Thoracic aorta endothelial cell (primary cell): ENCODE data around the gene SLC25A47.

GRCh38 chr14:100158848-100159372, 535 bp downstream of the DEGS2 start:
- CAGE, long polyA plus RNA: no peak

GRCh38 chr14:100159956-100160490, 578 bp upstream of the DEGS2 start:
- CAGE, long polyA plus RNA: no peak

DNA sequence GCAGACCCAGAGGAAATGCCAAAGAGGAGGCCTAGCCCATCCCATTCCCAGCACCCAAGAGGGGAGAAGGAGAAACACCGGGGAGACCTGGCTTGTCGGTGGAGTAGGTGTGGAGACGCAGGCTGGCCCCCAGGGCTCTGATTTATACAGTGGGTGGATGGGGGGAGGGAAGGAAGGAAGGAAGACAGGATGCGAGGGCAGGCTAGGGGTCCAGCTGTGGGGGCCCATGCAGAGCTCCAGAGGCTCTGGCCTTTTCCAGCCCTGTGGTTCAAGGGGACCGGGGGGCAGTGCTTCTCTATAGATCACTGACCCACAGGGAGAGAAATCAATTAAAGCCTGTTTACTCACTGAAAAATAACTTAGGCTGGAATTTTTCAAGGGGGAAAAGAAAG, 16.2 kb upstream of the YY1 start:
- CAGE, long polyA plus RNA: no peak

- CAGE, long polyA plus RNA: no peak
Observed at GRCh38 chr14:100309137-100309673, 3.0 kb upstream of the SLC25A29 start.

GRCh38 chr14:100322923-100323536, at the start of gene SLC25A47:
Gene SLC25A47, plus strand, starts transcription at chr14:100323339.
- CAGE, long polyA plus RNA: no peak

GRCh38 chr14:100332662-100333756, 9.9 kb downstream of the SLC25A47 start:
- CAGE, long polyA plus RNA: no peak

DNA sequence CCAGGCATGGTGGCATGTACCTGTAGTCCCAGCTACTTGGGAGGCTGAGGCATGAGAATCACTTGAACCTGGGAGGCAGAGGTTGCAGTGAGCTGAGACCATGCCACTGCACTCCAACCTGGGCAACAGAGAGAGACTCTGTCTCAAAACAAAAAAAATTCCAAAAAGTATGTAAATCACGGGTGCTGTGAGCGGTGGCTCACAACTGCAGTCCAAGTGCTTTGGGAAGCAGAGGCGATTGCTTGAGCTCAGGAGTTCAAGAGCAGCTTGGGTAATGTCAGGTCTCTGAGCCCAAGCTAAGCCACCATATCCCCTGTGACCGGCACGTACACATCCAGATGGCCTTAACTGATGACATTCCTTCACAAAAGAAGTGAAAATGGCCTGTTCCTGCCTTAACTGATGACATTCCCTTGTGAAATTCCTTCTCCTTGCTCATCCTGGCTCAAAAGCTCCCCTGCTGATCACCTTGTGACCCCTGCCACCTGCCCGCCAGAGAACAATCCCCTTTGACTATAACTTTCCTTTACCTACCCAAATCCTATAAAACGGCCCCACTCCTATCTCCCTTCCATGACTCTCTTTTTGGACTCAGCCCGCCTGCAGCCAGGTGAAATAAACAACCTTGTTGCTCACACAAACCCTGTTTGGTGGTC, 3.4 kb downstream of the WARS1 start:
- CAGE, long polyA plus RNA: no peak

DNA sequence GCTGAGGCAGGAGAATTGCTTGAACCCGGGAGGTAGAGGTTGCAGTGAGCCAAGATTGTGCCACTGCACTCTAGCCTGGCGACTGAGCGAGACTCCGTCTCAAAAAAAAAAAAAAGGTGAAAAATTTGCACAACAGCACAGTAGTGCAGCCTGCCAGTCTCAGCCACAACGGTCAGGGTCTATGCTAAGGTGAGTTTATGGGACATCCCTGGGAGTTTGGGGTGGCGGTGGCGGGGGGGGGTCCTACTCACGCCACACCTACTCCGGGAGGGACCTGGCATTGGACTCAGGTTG, 42.2 kb downstream of the WDR25 start:
- CAGE, long polyA plus RNA: no peak

GRCh38 chr14:100476389-100476805, 100.1 kb downstream of the WDR25 start:
- CAGE, long polyA plus RNA: no peak

DNA sequence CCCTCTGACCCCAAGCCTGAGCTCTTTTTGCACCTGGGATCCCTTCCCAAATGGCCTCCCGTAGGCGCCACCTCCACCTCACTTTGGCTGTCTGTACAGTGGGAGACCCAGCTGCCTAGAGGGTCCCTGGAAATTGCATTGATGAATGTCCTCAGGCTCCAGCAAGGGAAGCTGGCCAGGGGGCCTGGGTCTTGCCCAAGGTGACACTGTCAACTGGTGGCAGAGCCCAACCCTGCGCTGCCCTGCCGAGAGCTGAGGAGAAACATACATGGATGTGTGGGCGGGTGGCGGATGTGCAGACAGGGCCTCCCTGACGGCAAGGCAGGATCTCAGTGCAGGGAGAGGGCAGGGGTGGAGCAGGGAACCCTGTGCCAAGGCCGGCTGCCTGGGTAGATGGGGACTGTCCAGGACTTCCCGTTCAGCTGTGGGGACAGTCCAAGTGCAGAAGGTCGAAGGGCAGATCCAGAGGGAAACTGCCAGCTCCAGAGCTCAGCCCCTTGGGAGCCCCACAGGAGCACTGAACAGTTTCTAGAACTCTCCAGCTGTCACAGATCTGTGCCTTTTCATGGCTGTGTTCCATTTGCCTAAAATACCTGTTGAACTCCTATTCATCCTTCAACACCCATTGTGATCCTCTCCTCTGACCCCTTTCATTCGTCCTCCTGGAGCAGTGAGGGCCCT, 53.1 kb downstream of the BEGAIN start:
- CAGE, long polyA plus RNA: no peak

DNA sequence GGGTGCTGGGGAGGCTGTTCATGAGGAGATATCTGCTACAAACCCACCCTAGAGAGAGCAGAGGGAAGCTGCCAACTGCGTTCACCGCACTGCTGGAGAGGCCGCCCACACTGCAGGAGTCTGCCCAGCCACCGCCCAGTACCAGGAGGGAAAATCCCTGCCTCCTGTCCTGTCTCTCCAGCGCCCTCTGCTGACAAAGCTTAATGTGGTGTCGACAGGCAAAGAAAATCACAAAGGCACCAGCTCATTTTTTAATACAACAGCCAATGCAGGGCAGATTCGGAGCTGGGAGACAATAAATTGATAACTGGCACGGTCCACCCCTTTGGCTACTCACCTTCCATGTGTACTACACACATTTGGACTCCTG, 58.5 kb upstream of the BEGAIN start:
- CAGE, long polyA plus RNA: no peak

- CAGE, long polyA plus RNA: no peak
Observed at GRCh38 chr14:100708035-100708725, 18.5 kb upstream of the DLK1 start.

- CAGE, long polyA plus RNA: no peak
Observed at GRCh38 chr14:100709770-100710257, 16.9 kb upstream of the DLK1 start.

- CAGE, long polyA plus RNA: no peak
Observed at GRCh38 chr14:100811512-100811876, 84.8 kb downstream of the DLK1 start.

GRCh38 chr14:100830395-100831037, 73.0 kb downstream of the RTL1 start:
- CAGE, long polyA plus RNA: no peak

DNA sequence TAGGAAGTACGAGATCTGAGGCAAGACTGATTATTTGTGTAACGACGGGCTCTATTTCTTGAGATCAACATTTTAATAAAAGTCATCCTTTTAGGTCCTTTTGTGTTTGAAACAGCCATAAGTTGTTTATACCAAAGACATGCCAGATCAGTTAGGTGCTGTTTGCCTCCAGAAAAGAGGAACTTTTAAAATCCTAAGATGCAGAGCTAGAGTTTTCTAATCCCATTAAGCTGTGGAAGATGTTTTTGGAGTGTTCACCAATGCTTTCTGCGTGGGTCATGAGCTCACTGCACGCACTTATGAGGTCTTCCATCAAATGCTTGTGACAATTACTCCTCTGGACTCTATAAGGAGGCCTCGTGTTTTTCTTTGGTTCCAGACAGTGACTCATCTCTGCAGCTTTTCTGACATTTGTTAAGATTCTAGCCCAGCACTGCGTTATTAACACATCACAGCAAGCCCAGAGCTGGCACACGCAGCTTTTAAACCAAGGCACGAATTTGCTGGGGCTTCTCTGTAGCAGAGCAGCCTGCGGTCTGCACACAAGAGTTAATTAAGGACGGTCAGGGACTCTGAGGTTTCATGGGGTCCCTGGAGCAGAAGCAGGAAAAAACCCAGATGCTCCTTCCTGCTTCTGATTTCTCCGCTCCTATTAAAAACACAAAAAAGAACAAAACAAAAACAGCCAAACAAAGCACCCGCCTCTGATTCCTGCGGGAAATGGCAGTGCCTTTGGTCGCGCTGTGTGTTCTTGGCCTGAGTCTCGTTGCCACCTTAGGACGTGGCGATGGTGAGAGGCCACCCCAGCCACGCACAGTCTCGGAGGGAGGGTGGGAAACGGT, 60.7 kb downstream of the RTL1 start:
- CAGE, long polyA plus RNA: no peak

DNA sequence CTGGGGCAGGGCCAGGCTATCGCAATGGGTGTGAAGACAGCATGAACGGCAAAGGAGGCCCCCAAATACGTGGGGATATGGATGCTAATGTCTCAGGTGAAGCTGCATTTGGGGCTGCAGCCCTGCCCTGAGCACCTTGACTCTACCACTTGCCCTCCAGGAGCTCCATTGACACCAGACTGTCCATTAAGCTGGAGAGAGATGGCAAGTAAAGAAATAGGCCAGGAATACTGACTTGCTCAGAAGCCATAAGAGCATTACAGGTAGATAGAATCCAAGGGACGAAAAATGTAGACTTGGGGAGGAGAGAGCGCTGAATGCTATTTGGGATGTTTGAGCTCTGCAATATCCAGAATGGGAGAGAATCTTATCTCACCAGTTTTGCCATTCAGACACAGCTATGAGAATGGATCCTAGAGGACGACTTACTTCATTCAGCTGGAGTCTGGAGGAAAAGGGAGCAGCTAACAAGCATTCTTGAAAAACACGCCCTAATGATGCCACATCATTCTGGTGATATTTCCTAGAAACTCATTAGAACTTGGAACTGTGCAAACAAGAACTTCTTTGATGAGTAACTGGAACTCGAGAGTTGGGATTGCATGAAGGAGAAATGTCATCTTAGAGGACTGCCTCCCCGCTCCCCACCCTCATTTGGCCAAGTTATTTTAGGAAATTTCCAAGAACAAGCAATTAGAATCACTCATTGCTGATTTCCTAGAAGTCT, 38.8 kb downstream of the RTL1 start:
- CAGE, long polyA plus RNA: no peak

DNA sequence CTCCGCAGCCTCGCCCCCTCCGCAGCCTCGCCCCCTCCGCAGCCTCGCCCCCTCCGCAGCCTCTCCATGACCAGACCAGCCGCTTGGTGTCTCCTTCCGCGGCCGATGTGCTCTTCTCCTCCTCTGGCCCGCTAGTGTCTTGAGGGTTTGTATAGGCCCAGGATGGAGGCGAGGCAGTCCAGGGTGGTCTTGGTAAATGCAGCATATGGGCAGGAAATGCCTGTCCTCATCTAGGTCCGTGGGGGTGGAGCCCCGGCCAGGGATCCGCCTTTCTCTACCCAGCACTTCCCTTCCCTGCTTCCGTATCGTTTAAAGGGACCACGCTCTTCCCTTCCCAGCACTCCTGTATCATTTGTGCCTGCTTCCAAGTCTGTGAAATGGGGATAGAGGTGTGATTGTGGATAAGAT, 326.6 kb upstream of the RTL1 start:
- CAGE, long polyA plus RNA: no peak

DNA sequence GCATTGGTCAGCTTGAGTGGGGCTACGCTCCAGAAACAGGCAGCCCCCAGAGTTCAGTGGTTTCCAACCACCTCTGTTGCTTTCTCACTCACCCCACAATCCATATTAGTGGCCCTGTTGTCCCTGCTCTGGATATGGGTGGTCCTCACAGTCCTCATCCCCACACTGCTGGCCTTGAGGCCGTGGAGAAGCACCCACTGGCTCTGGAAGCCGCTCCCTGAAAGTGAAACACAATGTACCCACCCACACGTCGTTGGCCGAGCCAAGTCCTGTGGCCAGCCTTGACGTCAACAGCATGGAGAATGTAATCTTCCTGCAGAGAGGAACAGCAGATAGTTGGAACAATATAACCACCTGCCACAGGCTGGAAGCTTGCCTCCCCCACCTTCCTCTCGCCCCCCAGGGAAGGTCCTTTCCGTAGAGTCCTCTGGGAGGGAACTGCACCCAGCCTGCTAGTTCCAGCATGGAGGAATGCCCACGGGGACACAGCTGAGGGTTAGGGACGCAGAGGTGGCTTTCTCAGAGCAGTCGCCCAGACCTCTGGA, 351.9 kb upstream of the RTL1 start:
- CAGE, long polyA plus RNA: no peak

- CAGE, long polyA plus RNA: no peak
Observed at GRCh38 chr14:101279822-101280324, 376.4 kb upstream of the RTL1 start.